Heart left ventricle (tissue), 7 donors: ENCODE data around the gene IL20.

GRCh38 chr1:205787278-205787894, 12.1 kb upstream of the RAB29 start:
- PRO-cap, 6 experiments = peak in 3 of 6 experiments; most common plus-strand start chr1:205787572 (in 1); most common minus-strand start chr1:205787488 (in 2)
- RAMPAGE, long total RNA, 2 experiments = no peak in any of the 2 experiments
- RRBS = no CpG with 5 or more reads among the region's 10 CpGs

GRCh38 chr1:205805233-205805760, 7.7 kb downstream of the SLC41A1 start:
- PRO-cap, 6 experiments = peak in 1 of 6 experiments; most common minus-strand start chr1:205805459 (in 1)
- RAMPAGE, long total RNA, 2 experiments = no peak in any of the 2 experiments
- RRBS = no CpG with 5 or more reads among the region's 2 CpGs

- PRO-cap, 6 experiments = no peak in any of the 6 experiments
- RAMPAGE, long total RNA, 2 experiments = no peak in any of the 2 experiments
- RRBS = no CpG with 5 or more reads among the region's 7 CpGs
These were observed 1.2 kb upstream of the SLC41A1 start for GRCh38 chr1:205814116-205814669.

DNA sequence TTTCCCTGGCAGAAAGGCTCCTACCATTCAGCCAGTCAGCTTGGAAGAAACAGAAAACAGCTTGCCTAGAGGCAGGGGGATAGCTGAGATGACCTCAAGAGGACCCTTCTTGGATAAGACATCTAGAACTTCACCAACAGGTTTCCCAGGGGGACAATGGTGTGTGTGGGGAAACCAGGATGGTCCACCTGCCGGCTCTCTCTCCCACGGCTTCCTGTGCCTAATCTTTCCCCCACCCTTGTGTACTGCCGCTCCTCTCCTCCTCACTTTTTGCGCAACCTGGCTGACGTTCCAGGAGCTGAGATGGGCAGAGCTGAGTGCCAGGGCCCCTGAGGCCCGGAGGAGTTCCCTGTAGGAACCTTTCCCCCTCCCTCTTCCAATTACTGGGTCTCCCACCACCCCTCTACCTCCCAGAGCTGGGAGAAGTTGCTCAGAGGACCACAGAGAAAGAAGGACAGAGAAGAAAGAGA, 7.0 kb downstream of the SLC26A9 start:
- PRO-cap, 6 experiments = no peak in any of the 6 experiments
- RAMPAGE, long total RNA, 2 experiments = no peak in any of the 2 experiments
- RRBS = no CpG with 5 or more reads among the region's 6 CpGs

GRCh38 chr1:205976689-205977177, 26.5 kb downstream of the RAB7B start:
- PRO-cap, 6 experiments = peak in 3 of 6 experiments; most common plus-strand start chr1:205976931 (in 1); most common minus-strand start chr1:205976851 (in 3)
- RAMPAGE, long total RNA, 2 experiments = no peak in any of the 2 experiments
- RRBS = no CpG with 5 or more reads among the region's 9 CpGs

GRCh38 chr1:206444967-206445605, 25.2 kb upstream of the IKBKE start:
- PRO-cap, 6 experiments = no peak in any of the 6 experiments
- RAMPAGE, long total RNA, 2 experiments = no peak in any of the 2 experiments
- RRBS = no CpG with 5 or more reads among the region's 6 CpGs

- PRO-cap, 6 experiments = peak in 2 of 6 experiments; most common plus-strand start chr1:206504251 (in 1); most common minus-strand start chr1:206504199 (in 2)
- RAMPAGE, long total RNA, 2 experiments = no peak in any of the 2 experiments
- RRBS = no CpG with 5 or more reads among the region's 9 CpGs
These were observed 3.3 kb upstream of the RASSF5 start for GRCh38 chr1:206503915-206504626.

- PRO-cap, 6 experiments = no peak in any of the 6 experiments
- RAMPAGE, long total RNA, 2 experiments = no peak in any of the 2 experiments
- RRBS = no CpG with 5 or more reads among the region's 4 CpGs
These were observed 1.8 kb downstream of the RASSF5 start for GRCh38 chr1:206509087-206509595.

GRCh38 chr1:206509714-206510267, 2.5 kb downstream of the RASSF5 start:
- PRO-cap, 6 experiments = no peak in any of the 6 experiments
- RAMPAGE, long total RNA, 2 experiments = no peak in any of the 2 experiments
- RRBS = no CpG with 5 or more reads among the region's 11 CpGs

DNA sequence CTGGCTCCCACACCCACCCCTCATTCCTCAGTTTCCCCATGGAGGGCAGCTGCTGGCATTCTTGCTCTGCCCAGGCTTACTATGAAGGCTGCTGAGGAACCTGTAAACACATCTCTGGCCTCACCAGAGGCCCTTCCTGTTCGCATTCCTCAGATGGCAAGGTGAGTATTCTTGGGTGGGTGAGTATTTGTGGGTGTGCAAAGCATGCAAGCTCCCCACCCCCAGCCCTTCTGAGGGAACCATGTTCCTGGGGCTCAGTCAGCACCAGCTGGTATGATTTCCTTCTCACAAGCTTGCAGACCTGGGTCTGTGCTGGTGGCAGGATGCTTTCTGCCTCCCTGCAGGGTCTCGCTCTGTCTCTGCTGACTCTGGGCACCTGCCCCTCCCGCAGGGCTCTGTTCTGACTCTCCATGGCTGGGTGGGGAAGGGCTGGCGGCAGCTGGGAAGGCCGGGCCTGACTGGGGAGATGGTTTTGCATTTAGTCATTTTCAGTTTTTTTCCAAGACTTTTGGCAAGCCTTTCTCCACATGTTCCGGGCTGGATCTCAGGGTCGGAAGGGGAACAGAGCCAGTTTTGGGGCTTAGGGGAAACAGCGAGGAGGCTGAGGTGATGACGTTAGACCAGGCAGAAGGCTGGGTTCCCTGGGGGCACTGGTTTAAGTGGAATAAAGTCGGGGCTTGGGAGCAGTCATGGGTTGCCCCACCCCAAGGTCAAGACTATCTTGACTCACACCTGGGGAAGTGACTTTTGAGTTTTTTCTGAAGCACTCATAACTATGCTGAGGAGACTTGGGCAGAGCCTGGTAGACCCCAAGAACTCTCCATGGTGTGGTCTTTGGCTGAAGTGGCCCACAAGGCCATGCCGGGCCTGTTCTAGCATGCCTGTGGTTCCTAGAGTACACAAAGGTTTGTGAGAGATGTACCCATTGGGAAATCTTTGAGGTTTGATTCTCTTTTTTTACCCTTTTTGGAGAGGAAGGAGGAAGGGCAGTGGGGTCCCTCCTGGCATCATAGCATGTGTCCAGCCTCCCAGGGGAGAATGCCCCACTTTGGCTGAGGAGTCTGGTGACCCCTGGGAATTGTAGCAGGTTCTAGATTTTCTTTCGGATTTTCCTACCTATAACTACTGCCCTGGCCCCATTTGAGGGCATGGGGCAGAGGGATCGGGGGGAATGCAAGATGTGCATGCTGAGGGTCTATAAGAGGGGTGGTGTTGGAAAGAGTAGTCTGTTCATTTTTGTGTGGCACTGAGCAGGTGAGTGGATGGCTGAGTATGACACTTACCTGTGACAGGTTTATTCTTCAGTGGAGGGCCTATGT, 6.3 kb downstream of the RASSF5 start:
- PRO-cap, 6 experiments = no peak in any of the 6 experiments
- RAMPAGE, long total RNA, 2 experiments = no peak in any of the 2 experiments
- RRBS = 3% methylated on average over 2 of the region's 13 CpGs

DNA sequence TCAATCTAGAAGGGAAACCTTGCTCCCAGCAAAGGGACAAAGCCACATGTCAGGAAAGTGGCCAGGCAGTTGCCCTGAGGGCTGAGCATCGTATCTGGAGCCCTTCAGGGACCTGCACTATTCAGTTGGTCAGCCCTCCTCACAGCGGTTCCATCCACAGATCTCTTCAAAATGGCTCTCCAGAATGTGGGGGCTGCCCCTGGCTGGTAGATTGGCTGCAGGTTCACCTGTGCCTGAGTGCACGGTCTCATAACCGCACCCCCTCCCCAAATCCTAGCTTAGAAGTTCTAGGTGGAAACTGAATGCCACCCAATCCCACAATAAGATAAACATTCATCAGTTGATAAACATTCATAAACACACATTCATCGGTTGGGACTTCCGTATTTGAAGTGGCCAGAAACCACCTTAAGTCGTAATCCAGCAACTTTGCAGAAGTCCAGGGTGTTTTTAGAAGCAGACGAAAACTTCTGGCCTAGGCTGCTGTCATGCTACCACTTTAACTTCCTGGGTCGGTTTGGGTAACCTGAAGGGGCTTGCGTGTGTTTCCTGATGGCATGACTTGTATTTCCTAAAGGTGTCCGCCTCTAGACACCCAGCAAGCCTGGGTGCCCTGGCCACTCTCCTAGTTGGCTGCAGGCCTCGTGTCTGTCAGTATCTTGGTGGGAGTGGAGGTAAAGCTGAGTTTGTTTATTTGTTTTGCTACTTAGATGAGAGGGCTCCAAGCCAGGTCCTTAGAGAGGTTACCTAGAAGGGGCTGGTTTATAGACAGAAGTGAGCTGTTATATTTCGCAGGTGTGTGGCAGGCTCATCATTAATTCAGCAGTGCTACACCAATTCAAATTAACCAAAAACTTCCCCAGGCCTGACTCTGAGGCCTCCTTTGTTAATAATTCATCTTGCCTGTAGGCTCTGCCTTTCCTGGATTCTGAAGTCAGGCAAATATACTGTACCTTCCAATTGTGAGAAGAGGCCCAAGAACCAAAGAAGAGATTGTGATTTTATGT, 50.7 kb downstream of the RASSF5 start:
- PRO-cap, 6 experiments = peak in 1 of 6 experiments; most common plus-strand start position 459 of the sequence (in 1); most common minus-strand start position 422 of the sequence (in 1)
- RAMPAGE, long total RNA, 2 experiments = no peak in any of the 2 experiments
- RRBS = no CpG with 5 or more reads among the region's 13 CpGs

DNA sequence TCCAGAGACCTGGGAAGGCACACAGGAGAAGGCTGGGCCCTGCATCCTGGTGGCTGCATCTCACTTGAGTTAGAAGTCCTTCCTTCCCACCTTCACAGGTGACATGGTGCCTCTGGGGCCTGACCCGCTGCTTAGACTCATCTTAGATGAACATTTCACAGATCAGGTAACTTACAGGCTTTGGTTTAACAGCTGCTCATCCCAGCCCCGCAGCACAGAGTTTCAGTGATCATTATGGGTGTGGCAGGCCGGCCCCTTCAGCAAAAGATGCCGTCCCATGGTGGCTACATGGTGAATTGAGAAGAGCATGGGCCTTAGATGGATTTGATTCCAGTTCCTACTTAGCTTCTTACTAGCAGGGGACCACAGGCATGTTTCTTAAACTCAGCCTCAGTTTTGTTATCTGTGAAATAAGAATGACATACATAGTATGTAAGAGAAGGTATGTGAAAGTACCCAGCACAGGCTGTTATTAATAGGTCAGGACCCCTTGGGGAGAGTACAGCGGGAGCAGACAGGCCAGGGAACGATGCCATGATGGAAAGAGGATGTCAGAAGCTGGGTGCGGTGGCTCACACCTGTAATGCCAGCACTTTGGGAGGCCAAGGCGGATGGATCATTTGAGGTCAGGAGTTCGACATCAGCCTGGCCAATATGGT, 31.4 kb downstream of the EIF2D start:
- PRO-cap, 6 experiments = no peak in any of the 6 experiments
- RAMPAGE, long total RNA, 2 experiments = no peak in any of the 2 experiments
- RRBS = no CpG with 5 or more reads among the region's 9 CpGs

DNA sequence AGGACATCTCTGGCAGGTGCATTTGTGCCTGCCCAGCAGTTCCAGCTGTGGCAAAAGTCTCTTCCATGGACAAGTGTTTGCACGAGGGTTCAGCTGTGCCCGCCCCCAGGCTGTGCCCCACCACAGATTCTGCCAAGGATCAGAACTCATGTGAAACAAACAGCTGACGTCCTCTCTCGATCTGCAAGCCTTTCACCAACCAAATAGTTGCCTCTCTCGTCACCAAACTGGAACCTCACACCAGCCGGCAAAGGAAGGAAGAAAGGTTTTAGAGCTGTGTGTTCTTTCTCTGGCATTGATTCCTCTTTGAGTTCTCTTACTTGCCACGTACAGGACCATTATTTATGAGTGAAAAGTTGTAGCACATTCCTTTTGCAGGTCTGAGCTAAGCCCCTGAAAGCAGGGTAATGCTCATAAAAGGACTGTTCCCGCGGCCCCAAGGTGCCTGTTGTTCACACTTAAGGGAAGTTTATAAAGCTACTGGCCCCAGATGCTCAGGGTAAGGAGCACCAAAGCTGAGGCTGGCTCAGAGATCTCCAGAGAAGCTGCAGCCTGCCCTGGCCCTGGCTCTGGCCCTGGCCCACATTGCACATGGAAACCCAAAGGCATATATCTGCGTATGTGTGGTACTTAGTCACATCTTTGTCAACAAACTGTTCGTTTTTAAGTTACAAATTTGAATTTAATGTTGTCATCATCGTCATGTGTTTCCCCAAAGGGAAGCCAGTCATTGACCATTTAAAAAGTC, 25.0 kb downstream of the EIF2D start:
- PRO-cap, 6 experiments = no peak in any of the 6 experiments
- RAMPAGE, long total RNA, 2 experiments = no peak in any of the 2 experiments
- RRBS = no CpG with 5 or more reads among the region's 12 CpGs

DNA sequence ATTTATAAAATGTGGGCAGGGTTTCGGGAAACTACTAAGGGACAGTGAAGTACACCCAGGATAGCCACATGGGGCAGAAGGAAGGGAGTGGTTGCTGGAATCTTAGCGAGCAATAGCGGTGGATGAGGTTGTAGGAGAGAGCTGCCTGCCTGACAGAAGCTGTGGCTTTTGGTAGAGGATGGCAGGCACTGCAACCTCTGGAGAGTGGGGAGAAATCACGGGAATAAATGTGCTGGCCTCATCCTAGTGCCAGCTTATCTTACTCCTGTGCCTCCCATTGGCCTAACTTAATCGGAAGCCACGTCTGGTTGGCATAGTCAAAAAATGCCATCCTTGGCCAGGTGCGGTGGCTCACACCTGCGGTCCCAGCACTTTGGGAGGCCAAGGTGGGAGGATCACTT, 23.4 kb upstream of the MAPKAPK2 start:
- PRO-cap, 6 experiments = peak in 2 of 6 experiments; most common plus-strand start position 289 of the sequence (in 1); most common minus-strand start position 196 of the sequence (in 1)
- RAMPAGE, long total RNA, 2 experiments = no peak in any of the 2 experiments
- RRBS = no CpG with 5 or more reads among the region's 8 CpGs

GRCh38 chr1:206664528-206665349, 20.0 kb upstream of the MAPKAPK2 start:
- PRO-cap, 6 experiments = peak in 6 of 6 experiments; most common plus-strand start chr1:206665104 (in 3); most common minus-strand start chr1:206664899 (in 6)
- RAMPAGE, long total RNA, 2 experiments = start-site peak on the plus strand in 2 of 2 experiments, at chr1:206665076-206665114 at its widest, 59 to 171 reads per replicate
- RRBS = no CpG with 5 or more reads among the region's 8 CpGs

GRCh38 chr1:206697404-206697788, 12.7 kb downstream of the MAPKAPK2 start:
- PRO-cap, 6 experiments = no peak in any of the 6 experiments
- RAMPAGE, long total RNA, 2 experiments = no peak in any of the 2 experiments
- RRBS = no CpG with 5 or more reads among the region's 4 CpGs

DNA sequence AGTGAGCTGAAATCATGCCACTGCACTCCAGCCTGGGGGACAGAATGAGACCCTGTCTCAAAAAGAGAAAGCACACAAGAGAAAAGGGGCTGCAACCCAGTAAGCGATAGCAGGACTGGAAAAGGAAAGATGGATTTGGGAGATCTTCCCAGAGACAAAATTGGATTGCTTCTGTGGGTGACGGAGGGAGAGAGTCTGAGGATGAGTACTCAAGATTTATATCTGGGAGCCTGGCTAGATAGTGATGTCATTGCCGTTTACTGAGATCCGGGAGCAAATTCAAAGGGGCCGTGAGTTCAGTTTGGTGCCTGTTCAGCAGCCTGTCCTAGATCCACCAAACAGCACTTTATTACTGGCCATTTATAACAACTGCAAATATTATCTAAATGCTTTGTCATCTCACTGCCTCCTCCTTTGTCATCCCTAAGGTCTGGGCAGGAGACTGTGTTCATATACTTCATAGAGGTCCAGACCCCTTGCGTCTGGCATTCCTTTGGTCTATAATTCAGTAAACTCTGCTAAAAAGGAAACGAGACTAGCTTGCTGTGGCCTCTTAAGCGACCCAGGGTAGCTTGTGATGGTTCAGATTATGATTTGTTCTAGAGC, 29.2 kb downstream of the MAPKAPK2 start:
- PRO-cap, 6 experiments = no peak in any of the 6 experiments
- RAMPAGE, long total RNA, 2 experiments = no peak in any of the 2 experiments
- RRBS = no CpG with 5 or more reads among the region's 8 CpGs

DNA sequence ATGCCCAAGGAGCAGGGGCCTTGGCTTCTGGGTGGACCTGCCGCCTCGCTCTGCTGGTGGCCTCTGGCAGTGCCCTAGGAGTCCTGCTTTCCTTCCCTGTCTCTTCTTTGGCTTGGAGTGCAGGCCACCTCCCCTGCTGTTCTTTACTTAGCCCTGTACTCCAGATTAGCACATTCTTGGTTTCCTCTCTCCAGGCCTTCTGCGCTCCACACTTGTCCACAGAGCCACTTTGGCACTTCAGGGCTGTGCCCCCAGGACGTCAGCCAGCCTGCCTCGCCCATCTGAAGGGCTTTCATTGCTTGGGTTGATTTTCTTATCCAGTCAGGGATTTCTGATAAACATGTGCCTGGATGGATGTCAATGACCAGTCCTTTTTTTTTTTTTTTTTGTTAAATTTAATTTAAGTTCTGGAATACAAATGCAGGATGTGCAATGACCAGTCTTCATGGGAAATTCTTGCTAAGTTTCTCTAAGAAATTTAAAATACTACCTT, 39.5 kb downstream of the MAPKAPK2 start:
- PRO-cap, 6 experiments = peak in 6 of 6 experiments; most common plus-strand start position 171 of the sequence (in 1); most common minus-strand start position 65 of the sequence (in 5)
- RAMPAGE, long total RNA, 2 experiments = no peak in any of the 2 experiments
- RRBS = no CpG with 5 or more reads among the region's 5 CpGs

- PRO-cap, 6 experiments = no peak in any of the 6 experiments
- RAMPAGE, long total RNA, 2 experiments = no peak in any of the 2 experiments
- RRBS = no CpG with 5 or more reads among the region's 4 CpGs
These were observed at the start of gene IL20 for GRCh38 chr1:206865472-206865650. Gene IL20 (plus strand): TSS chr1:206865623.

DNA sequence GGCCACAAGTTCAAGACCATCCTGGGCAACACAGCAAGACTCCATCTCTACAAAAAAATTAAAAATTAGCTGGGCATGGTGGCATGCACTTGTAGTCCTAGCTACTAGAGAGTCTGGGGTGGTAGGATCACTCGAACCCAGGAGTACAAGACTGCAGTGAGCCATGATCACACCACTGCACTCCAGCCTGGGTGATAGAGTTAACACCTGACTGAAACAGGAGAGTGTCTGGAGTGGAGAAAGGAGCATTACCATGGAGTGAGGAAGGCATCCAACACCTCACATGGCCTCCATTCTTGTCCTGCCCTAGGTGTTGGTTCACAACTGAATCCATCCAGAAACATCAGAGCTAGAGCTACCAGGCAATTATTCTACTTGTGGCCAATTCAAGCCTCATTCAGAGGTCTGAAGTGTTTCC, 345 bp downstream of the FCMR start:
- PRO-cap, 6 experiments = no peak in any of the 6 experiments
- RAMPAGE, long total RNA, 2 experiments = no peak in any of the 2 experiments
- RRBS = no CpG with 5 or more reads among the region's 1 CpG